Jejunum (tissue), 1 donor: ENCODE data around the gene NCF1.

GRCh38 chr7:74100985-74101613, 17.5 kb downstream of the LIMK1 start:
- PRO-cap = no peak

- PRO-cap = no peak
Observed at GRCh38 chr7:74179063-74179781, 5.1 kb downstream of the EIF4H start.

DNA sequence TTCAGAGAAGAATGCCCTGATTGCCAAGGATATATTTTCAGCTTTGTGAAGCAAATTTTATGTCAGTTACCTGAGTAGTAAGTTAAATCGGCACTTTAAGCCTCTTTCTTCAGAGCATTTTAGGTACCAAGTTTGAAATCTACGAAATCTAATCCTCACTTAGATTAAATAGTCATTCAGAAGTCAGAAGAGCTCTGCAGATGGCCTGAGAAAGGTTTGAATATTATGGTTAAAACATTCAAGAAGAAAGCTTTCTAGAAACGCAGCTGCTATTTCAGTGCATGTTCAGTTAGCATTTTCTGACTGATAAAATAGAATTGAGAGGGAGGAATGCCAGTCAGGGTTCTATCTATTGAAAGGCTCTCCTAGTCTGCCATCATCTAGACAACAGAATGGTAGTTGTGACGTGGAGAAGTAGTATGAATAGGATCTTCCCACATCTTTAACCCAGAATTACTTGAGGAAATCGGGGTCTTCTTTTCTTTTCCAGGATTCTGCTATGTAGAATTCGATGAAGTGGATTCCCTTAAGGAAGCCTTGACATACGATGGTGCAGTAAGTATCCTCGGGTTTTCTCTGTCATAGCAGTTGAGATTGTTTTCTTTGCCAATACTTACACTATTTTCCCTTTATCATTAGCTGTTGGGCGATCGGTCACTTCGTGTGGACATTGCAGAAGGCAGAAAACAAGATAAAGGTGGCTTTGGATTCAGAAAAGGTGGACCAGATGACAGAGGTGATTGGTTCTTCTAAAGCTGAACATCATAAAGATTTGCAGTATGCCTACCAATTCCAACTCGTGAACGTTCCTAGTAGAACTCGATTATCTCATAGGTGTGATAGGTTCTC, 15.3 kb downstream of the EIF4H start:
- PRO-cap = no peak

- PRO-cap = no peak
Observed at GRCh38 chr7:74195362-74196744, 14.0 kb upstream of the LAT2 start.

- PRO-cap = no peak
Observed at GRCh38 chr7:74350683-74351167, 61.5 kb downstream of the CLIP2 start.

DNA sequence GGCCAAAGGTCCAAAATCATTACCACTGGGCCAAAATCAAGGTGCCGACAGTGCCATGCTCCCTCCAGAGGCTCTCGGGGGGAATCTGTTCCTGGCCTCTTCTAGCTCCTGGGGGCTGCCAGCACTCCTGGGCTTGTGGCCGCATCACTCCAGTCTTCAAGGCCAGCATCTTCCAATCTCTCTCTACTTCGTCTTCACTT, 38.9 kb downstream of the GTF2IRD1 start:
- PRO-cap = no peak

- PRO-cap = no peak
Observed at GRCh38 chr7:74513926-74514806, 60.5 kb downstream of the GTF2IRD1 start.

DNA sequence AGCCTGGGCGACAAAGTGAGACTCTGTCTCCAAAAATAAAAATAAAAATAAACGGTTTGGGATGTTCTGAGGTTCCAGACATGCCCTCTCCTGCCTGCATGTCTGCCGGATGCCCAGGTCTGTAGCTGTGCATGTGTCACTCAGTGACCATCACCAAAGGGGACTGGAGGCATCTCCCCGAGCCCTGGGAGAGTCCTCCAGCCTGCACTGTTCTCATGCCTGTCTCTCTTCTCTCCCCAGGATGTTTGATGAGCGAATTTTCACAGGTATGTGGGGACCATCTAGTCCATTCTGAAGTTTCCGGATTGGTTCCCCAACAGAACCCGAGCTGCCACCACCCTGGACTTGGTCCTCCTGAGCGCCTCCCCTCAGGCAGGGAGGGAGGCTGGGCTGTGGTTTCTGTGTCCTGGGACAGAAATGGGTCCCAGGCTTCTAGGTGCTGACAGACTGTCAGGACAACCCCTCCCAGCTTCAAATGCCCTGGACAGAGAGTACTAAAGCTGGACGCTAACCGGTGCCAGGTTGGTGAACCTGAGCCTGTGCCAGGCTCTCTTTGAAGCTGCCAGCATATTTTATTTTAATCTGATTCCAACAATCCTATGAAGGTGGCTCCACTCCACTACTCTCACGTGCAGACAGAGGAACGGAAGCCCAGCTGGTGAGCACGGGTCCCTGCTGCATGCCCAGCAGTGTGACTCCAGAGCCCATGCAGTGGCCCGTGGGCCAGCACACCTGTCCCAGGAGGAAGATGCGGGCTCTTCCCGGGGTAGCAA, 81.4 kb downstream of the GTF2IRD1 start:
- PRO-cap = no peak

DNA sequence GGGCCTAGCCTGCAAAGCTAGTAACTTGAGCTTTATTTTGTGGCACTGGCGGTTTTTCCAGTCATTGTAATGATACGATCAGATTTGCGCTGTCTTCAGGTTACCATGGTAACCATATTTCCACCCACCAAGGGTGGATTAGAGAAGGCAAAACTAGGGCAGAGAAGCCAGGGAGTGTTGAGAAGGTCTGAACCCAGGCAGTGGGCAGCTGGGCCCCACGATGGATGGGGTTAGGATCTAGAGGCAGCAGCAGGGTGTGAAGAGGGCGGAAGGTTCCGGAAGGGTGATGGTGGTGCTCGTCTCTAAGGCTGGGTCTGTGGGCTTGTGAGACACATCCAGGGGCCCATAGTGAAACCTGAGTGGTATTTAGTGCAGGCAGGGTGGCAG, 88.0 kb upstream of the GTF2I start:
- PRO-cap = no peak

DNA sequence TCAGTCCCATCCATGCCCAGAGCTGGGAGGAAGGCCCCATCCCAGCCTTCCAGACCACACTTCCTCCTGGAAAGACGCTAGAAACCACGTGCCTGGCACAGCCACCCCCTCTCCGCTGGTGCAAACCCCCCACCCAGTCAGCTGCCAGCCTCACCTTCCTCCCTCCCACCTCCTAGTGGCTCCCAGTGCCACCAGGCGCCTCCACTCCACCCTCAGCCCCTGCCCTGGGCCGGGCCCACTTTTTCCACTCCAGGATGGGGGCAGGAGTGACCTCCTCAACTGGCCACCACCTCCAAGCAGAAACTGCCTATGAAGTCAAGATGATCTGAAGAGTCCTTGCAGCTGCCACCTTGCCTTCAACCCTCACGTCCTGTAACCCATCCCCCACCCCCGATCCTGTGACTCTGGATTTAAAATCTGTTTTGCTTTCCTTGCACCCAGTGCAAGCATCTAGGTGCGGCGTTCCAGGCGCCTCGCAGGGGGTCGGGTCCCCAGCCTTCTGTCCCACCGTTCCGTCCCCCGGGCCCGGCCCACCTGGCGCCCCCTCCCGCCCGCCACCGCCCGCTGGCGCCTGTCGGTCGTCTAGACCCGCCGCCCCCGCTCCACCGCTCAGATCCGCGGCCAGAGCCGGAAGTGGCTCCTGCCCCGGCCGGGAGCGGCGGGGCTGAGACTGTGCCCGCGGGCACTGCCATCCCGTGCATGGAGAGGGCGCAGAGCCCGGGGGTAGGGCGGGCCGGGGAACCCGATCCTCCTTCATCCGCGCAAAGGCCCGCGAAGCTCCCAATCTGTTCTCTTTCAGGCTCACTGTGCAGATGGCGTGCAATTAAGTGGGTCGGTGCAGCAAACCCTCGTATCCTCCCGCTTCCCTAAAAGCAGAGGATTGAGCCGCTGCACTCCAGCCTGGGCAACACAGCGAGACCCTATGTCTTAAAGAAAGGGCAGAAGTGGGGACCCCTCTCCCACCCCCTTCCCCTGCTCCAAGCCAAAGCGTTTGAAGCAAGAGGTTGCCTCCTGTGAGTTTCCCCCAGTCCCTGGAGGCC, 51.2 kb upstream of the GTF2I start:
- PRO-cap = bidirectional peak, plus-strand start at position 641 of the sequence, minus-strand start at position 609 of the sequence; bidirectional peak, plus-strand start at position 700 of the sequence, minus-strand start at position 687 of the sequence

GRCh38 chr7:74655990-74656286, 1.6 kb upstream of the GTF2I start:
- PRO-cap = no peak

DNA sequence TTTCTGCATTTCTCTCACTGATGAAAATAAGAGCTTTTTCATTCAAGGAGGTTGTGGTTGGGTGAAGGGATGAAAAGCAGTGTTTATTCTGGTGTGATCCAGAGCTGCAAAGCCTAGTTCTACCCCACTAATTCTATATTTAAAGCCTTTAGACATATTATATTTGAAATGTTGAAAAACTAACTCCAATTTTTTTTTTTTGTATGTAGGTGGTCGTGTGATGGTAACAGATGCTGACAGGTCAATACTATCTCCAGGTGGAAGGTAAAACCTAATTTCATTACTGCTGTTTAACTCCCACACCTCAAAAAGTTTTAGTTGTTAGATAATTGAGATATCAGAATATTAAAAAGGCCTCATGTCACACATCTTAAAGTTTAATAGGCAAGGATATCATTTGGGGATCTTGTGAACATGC, 47.4 kb downstream of the GTF2I start:
- PRO-cap = no peak

DNA sequence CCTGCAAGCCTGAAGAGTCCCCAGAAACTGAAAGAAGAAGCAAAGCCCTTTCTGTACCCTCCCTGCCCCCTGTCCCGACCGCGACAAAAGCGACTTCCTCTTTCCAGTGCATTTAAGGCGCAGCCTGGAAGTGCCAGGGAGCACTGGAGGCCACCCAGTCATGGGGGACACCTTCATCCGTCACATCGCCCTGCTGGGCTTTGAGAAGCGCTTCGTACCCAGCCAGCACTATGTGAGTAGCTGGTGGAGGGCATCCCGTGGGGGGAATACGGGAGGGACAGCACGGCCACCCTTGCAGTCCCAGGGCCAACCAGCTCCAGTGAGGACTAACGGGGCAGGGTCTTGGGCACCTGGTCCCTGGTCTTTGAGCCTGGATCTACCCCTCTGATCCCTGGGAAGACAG, at the start of gene NCF1:
Gene NCF1 (plus strand): TSS at position 140 of the 403 bp plus-strand sequence.
- PRO-cap = no peak

DNA sequence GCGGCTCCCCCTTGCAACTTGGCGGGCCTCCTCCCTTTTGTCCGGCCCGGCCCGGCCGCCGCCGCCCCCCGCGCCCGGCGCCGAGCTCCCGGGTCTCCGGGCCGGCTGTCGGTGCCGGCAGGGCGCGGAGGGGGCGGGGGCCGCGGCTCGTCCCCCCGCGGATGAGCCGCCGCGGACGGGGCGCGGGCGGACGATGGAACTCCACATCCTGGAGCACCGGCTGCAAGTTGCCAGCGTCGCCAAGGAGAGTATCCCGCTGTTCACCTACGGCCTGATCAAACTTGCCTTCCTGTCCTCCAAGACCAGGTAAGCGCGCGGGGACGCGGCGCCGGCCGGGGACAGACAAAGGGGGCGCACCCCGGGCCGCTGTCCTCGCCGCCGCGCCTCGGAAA, 284 bp downstream of the CASTOR2 start:
- PRO-cap = no peak

GRCh38 chr7:75003846-75004103, 39.3 kb downstream of the CASTOR2 start:
- PRO-cap = no peak

- PRO-cap = no peak
Observed at GRCh38 chr7:75171848-75172156, 79.4 kb downstream of the GTF2IRD2B start.

GRCh38 chr7:75440486-75440884, 45.1 kb downstream of the TRIM73 start:
- PRO-cap = no peak

GRCh38 chr7:75442418-75443284, 43.4 kb downstream of the POM121C start:
- PRO-cap = bidirectional peak, plus-strand start at chr7:75442901, minus-strand start at chr7:75442690

DNA sequence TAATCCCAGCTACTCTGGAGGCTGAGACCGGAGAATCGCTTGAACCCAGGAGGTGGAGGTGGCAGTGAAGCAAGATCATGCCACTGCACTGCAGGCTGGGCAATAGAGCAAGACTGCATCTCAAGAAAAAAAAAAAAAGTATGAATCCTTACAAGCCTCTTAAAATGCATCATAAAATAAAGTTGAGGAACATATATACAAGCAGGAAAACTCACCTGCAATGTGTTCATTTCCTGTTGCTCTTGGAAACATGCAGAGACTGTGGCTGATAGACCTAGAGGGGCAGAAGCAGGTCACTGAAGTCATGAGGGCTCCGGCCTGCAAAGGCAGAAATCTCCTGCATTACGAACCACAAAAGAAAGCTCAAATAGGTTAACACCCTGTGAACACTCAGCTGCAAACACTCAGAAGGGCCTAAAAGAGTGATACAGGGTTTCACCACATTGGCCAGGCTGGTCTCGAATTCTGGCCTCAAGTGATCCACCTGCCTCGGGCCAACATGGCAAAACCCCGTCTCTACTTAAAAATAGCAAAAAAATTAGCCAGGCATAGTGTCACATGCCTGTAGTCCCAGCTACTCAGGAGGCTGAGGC, 33.7 kb downstream of the SPDYE5 start:
- PRO-cap = no peak

DNA sequence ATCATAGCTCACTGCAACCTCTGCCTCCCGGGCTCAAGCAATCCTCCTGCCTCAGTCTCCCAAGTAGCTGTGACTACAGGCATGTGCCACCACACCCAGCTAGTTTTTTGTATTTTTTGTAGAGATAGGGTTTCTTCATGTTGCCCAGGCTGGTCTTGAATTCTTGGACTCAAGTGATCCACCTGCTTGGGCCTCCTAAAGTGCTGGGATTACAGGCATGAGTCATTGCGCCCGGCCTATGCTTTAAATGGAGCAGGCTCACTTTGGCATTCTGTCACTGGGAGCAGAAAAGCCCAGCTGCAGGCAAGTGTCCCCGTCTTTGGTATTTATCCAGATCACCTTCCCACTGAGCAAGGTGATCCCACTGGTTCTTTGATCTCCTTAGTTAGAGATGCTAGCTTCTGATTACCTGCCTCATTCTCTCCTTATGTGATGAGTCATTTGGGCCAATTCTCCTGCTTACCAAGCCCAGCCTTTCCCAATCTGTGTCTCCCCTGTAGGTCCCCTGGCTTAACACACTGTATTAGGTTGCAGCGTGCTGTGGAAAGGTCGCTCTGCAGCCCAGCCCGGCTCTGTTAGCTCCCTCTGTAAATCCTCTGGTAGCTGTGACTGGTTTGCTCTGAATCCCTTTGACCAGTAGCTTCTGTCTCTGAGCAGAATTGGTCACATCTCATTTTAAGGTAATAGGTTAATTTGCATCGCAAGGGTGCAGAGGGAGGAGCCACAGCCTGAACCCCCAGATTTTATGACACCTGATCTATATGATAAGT, 39.3 kb downstream of the SPDYE5 start:
- PRO-cap = no peak